ENCODE results near the genes PRSS38 and RNF187.

GRCh38 chr1:227815638-227815837 lies at the start of gene PRSS38:
PRSS38 (plus strand) TSS chr1:227815675.
- PRO-cap = no peak

- PRO-cap = no peak
Measured at GRCh38 chr1:227910030-227910373, 37.7 kb downstream of the WNT9A start.

DNA sequence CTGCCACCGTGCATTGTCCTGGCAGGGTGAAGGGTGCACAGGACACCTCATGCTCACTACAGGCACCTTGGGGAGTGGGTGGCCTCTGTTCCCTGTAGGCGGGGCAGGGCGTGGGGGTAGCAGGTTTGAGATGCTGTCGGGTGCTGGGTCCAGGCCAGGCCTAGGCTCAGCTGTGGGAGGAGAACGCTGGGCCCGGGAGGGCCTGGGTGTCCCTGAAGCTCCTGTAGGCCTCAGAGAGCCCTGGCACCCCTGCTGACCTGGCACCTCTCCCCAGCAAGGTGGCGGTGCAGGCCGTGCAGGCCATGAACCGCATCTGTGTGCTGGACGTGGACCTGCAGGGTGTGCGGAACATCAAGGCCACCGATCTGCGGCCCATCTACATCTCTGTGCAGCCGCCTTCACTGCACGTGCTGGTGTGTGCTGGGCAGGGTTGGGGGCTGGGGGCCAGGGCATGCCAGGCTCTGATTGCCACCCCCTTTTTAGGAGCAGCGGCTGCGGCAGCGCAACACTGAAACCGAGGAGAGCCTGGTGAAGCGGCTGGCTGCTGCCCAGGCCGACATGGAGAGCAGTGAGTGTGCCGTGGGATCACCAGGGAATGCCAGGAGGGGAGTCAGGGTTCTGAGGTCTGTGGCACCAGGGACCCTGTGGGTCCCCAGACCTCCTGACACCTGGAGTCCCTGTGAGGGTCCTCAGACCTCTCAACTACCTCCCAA lies 2.4 kb upstream of the GJC2 start:
- PRO-cap = no peak

DNA sequence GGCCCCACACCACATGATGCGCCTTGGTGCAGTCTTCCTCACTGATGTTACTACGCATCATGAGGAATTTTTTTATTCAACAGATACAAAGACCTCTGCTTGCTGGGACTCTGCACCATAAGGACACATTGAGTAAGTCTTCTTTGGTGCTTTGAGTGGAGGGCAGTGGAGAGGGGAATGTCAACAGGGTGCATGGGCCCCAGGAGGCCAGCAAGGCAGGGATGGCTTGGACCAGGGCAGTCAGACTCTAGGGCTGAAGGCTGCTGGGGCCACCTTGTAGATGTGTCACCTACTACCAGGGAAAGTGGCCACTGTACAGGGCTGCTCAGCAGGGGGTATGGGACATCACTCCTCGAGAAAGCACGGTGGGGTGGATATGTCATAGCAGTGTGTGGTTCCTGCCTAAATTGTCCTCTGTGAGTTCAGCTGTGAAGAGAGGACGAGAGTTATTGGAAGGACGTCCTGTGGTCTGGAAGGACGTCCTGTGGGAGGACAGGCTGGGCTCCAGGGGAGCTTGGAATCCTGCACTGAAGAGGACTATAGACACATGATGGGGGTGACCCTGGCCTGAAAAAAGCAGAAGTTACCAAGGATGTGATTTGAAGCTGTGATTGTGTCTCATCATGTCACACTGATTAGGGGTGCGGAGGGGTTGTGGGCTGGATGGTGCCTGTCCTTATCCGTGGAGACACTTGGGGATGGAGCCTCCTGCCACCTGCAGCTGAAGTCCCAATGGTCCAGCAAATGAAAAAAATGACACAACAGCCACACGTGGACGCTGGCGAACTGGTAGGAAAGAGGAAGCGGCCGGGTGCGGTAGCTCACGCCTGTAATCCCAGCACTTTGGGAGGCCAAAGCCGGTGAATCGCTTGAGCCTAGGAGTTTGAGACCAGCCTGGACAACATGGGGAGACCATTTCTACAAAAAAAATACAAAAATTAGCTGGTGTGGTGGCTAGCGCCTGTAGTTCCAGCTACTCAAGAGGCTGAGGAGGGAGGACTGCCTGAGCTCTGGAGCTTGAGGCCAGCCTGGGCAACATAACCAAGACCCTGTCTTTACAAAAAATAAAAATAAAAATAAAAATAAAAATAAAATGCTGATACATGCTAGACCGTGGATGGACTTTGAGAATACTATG lies 1.2 kb upstream of the IBA57 start:
- PRO-cap = no peak

DNA sequence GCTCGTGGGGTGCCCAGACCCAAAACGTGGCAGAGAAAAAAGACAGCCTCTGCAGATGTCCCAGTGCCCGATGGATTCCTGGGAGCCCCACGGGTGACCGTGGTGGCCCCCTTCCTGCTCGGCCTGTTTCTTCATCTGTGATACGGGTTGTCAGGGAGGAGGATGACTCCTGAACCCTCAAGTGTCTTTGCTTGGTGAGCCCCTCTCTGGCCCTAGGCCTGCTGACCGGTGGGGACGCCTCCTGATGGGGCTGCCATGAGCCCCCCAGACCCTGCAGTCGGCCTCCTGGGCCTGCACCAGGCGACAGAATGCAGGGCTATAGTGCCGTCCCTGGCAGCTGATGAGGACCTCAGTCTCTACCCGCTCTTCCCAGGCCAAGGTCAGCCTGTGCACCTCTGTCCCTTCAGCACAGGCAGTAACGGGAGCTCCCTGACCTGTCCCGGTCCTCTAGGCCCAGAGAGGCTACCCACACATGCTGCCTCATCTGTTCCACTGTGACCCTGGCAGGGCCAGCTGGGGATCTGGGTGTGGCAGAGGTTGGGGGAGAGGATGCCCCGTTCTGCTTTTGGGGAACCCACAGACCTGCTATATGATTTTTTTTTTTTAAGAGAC lies 1.3 kb downstream of the OBSCN start:
- PRO-cap = no peak

DNA sequence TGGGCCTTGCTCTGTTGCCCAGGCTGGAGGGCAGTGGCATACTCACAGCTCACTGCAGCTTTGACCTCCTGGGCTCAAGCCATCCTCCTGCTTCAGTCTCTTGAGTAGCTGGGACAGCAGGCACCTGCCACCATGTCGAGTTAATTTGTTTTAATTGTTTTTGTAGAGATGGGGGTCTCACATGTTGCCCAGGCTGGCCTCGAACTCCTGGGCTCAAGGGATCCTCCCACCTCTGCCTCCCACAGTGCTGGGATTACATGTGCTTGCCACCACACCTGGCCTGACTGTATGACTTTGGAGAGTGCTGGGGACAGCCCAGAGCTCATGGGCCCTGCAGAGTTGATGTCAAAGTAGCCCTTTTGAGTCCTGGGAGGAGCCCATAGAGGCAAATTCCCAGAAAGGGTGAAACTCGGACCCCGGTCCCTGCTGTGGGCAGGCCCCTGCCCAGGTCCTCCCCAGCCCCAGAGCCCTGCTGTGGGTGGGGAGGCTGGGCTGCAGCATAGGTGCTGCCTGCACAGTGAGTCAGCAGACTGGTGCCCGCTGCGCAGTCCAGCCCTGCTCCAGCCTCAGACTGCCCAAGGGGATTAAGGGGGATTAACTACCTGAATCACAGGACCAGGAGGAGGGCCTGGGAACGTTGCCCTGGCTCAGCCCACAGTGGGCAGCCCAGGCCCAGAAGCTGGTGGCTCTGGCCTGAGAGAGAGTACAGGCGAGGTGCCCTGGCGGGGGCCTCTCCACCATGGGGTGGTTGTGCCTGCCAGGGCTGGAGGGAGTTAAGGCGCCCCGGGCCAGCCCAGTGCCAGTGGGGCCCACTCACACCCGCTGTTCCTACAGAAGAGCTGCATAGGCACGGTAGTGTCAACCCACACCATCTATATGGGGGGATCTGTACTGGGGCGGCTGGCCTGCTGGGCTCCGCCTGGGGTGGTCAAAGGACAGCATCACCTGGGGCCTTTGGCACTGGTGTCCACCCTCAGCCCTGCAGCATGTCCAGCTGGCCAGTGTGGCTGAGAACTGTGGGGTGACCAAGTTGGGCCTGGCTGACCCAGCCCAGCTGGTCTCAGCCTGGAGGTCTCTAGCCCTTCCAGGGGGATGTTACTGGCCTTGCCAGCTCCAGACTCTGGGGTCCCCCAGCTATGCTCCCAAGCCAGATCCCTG lies 2.2 kb downstream of the OBSCN start:
- PRO-cap = no peak

DNA sequence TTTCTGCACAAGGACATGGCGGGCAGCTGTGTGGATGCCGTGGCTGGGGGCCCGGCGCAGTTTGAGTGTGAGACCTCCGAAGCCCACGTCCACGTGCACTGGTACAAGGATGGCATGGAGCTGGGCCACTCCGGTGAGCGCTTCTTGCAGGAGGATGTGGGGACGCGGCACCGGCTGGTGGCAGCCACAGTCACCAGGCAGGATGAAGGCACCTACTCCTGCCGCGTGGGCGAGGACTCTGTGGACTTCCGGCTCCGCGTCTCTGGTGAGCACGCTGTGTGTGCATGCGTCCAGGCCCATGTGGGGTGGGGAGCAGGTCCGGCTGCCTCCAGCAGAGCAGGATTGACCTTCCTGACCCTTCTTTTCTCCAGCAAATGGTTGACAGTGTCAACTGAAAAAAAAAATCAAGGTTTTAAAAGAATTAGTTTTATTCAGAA lies 9.2 kb downstream of the OBSCN start:
- PRO-cap = no peak

- PRO-cap = no peak
Measured at GRCh38 chr1:228276877-228277775, 69.3 kb downstream of the OBSCN start.

DNA sequence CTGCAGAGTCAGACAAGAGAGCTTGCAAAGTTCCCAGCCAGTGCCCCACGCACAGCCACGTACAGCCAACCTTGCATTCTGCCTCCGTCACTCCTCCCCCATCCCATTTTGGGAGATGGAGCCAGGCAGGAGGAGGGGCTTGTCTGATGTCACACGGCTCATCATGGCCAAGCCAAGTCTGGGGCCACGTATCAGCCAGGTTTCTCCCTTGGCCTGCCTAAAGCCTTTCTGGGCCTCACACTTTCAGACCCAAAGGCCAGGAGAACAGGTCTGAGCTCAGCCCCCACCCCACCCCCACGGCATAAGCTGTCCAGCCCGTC lies 47.8 kb downstream of the TRIM11 start:
- PRO-cap = no peak

DNA sequence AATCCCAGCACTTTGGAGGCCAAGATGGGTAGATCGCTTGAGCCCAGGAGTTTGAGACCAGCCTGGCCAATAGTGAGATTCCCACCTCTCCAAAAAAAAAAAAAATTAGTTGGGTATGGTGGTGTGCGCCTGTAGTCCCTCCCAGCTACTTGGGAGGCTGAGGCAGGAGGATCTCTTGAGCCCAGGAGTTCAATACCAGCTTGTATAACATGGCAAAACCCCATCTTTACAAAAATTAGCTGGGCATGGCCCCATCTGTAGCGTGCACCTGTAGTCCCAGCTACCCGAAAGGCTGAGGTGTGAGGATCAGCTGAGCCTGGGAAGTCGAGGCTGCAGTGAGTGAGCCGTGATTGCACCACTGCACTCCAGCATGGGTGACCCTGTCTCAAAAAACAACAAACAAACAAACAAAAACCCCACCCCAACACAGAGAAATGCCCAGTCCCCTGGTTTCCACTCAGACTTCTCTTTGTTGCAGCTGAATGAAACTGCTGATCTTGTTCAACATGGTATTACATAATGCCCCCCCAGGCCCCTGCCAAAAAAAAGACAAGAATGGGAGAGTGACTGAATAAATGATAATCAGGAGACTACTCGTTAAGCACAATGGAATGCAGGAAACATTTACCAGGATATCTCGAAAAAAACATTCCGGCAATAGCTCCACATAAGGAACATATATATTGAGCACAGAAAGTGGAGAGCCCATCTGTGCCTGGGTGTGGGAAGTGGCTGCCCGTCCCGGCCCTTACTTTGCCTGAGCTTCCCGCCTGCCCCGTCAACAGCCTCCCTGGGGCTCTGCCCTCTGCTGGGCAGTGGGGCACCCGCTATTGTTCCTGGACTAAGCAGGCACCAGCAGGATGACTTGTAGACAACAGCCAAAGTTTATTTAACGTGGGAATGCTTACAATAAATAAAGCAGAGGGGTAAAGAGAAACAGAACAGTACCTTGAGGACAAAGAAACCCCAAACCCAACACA lies 13.5 kb downstream of the TRIM11 start:
- PRO-cap = no peak

GRCh38 chr1:228396617-228397291 lies 9.9 kb downstream of the TRIM11 start:
- PRO-cap = no peak

DNA sequence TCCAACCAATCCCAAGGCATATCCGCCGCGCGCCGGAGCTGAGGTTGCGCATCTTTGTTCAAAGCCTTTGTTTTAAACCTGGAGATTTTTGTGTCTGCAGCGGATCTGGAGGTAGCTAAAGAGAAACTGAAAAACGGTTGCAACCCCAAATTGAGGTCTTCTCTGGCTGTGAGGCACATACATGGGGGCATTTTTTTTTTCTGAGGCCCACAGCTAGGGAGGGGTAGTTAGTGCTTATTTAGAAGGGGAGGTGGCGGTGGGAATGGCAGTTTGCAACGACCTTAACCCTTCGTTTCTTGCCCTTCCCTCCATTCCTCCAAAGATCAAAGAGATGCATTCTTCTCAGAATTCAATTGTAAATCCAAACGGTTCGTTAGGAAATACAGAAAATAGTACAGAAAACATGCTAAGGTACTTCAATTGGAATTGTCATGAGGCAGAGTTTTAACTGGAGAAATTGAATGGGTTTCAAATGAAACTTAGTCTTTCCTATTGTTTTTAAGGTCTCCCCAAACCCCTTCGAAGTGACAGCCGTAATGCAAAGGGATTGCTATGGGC lies 7.0 kb downstream of the H2BC26 start:
- PRO-cap = bidirectional peak, plus-strand start at position 83 of the sequence, minus-strand start outside the sequence

GRCh38 chr1:228471161-228471618 lies 13.3 kb downstream of the H2BC26 start:
- PRO-cap = no peak

DNA sequence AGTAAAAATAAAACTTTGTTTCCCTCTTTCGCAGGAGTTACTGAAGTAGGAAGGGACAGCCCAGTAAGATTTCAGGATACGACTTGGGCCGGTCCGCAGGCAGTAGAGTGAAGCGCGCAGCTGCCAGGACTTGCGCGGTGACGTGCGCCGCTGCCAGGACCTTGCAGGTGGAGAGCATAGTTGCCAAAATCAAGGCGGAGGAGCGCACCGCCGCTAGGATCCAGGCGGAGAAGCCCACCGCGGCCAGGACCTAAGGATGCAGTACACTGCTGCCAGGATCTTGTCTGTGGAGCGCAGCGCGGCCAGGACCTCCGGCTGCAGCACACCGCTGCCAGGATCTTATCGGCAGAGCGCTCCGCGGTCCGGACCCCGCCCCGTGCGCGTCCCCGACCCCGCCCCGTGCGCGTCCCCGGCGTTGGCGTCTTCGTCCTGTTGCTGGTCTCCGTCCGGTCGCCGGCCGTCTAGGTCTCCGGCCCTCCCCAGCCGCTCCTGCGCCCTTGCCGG lies at the start of gene RNF187:
Gene RNF187 (plus strand): TSS at position 415 of the 504 bp plus-strand sequence.
- PRO-cap = bidirectional peak, plus-strand start at position 427 of the sequence, minus-strand start at position 109 of the sequence

GRCh38 chr1:228490212-228491092 lies 3.3 kb downstream of the RNF187 start:
- PRO-cap = no peak

DNA sequence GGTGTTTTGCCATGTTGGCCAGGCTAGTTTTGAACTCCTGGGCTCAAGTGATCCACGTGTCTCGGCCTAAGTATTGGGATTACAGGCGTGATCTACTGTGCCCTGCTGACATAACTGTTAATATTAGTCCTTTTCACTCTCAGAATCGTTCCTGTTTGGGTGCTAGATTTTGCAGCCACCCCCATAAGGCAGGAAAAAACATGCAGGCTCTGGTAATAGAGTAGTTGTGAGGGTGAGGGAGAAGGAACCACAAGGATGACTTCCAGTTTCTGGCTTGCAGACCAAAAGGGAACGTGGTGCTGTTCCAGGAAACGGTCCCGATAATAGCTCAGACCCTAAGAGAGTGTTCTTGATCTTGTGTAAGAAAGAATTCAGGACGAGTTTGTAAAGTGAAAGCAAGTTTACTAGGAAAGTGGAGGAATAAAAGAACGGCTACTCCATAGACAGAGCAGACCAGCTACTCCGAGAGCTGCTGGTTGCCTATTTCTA lies 50.7 kb upstream of the RHOU start:
- PRO-cap = no peak

- PRO-cap = no peak
Measured at GRCh38 chr1:228804699-228805494, 69.6 kb downstream of the RHOU start.

GRCh38 chr1:228861292-228861774 lies 126.1 kb downstream of the RHOU start:
- PRO-cap = no peak

DNA sequence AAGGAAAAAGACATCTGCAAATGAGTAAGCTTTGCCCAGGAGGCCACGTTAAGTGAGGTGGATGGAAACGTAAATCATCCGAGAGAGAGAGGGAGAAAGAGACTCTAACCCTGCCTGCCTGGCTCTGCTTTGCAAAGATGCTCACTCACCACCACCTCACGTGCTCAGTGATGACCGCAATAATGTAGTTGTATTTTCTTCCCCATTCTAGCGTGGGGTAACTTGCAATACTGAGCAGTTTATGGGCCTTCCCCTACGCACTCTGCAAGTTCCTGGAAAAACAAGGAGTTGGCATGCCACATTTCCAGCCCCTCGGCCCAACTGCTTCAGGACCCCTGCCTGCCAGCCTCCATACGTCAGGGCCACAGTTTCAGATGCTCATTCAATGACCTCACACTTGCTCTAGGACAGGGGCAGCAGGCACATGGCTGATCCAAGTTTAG lies 112.6 kb upstream of the RAB4A start:
- PRO-cap = no peak

DNA sequence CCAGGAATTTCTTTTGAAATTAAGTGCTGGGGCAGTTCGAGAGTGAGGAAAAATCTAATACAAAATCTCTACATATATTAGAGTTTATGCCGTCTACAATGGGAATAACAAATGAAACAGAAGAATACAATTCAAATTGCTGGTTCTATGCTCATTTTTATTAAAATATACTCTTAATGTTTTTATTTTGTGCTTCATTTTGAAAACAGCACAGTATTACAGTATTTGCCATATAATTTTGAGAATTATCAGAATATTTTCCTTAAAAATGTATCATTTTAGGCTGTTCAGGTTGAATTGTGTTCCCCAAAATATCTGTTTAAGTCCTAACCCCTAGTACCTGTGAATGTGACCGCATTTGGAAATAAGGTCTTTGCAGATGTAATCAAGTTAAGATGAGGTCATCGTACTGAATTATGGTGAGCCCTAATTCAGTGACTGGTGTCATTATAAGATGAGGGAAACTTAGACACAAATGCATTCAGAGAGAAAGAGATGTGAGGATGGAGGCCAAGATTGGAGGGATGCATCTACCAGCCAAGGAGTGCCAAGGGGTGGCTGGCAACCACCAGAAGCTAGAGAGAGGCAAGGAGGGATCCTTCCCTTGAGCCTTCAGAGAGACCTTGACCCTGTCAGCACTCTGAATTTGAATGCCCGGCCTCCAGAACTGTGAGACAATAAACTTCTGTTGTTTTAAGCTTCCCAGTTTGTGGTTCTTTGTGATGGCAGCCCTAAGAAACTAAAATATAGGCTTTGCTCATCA lies 4.0 kb downstream of the RAB4A start:
- PRO-cap = no peak